A375 (cell line): ENCODE measurements around the genes PRH1, TAS2R13 and PRB3.

DNA sequence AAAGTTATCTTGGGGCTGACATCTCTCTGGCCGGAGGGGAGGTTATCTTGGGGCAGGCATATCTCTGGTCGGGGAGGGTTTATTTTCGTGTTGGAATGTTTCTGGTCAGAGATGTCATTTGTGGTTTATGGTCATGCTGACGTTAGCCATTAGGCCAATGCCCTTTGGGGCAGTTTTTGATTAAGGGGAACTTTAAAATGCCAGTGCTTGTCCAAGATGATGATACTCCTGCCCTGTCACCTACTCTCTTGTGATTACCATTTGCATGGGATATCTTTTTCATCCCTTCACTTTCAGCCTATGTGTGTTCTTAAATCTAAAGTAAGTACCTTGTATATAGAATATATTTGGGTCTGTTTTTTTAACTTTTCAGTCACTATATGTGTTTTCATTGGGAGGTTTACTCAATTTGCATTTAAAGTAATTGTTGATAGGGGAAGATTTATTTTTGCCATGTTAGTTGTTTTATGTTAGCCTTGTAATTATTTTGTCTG, 29.1 kb upstream of the A2M start:
- RAMPAGE, long total RNA: no peak

DNA sequence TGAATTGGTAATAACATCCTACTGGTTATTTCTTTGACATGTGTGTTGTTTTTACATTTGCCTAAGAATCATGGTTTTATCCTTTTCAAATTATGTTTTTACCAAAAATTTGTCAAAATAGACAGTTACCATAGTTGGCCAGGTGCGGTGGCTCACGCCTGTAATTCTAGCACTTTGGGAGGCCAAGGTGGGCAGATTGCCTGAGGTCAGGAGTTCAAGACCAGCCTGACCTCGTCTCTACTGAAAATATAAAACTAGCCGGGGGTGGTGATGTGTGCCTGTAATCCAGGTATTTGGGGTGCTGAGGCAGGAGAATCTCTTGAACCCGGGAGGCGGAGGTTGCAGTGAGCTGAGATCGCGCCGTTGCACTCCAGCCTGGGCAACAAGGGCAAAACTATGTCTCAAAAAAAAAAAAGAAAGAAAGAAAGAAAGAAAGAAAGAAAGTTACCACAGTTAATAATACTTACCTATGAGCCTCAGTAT, 12.8 kb upstream of the PZP start:
- RAMPAGE, long total RNA: no peak

DNA sequence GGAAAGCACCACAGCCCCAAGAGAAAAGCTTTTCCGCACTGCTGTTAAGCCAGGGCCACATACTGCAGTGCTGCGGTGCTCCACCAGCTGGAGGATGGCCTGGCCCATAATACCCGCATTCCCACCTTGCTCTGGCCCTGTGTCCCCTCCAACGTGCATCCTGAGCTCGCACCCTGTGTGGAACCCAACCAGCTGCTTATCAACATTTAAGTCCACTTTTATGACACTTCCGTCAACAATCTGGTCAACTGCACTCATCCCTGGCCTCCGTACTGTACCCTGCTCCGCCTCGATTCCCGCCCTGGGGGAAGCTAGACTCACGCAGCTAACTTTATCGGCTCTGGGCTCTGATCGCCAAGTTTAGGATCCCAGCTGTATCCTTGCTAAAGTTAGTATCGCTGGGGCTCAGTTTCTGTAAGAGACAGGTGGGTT, 160.4 kb downstream of the KLRB1 start:
- RAMPAGE, long total RNA: no peak

- RAMPAGE, long total RNA: no peak
Observed at GRCh38 chr12:9648934-9649480, 20.5 kb upstream of the CLEC2D start.

- RAMPAGE, long total RNA: no peak
Observed at GRCh38 chr12:9736787-9737211, 23.9 kb downstream of the CD69 start.

DNA sequence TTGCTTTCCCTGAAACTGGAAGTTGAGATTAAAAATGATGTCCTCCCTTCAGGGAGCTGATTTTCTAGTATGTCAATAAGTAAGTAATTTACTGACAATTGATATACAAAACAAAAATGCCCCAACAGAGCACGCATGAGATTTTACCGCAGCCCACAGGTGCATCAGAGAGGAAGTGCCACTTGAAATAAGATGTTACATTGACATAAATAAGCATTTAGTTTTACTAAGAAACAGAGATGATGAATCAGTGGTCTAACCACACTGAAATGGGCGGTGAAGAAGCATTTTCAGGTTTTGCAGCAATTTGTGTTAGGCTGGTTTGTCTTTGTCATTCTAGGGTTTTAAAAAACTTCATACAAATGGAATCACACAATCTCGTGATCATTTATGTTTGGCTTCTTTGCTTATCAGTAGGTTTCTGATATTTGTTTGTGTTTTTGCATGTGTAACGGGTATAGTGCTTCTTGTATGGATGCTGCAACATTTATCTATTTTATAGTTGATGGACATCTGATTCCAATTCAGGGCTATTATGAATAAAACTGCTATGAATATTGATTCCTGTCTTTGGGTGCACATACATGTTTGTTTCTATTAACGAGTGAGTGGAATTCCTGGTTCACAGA, 18.8 kb downstream of the CD69 start:
- RAMPAGE, long total RNA: no peak

GRCh38 chr12:9753156-9754170, 7.2 kb downstream of the CD69 start:
- RAMPAGE, long total RNA: no peak

GRCh38 chr12:9827609-9827932, 290 bp downstream of the KLRF1 start:
- RAMPAGE, long total RNA: no peak

DNA sequence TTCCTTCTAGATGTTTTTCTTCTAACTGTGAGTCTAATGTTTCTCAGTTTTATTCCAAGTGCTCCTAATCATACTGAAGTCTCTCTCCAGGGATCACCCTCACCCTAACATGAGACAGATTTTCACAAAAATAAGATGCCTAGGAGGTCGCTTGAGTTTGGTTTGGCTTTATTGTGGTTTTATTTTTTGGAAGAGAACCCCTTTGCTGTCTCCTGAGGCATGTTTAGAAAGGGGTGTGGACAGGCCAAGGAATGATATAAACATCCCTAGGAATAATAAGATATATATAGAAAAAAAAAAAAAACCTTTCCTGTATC, 5.7 kb downstream of the CLEC1A start:
- RAMPAGE, long total RNA: no peak

- RAMPAGE, long total RNA: no peak
Observed at GRCh38 chr12:10166636-10167410, 5.1 kb downstream of the OLR1 start.

DNA sequence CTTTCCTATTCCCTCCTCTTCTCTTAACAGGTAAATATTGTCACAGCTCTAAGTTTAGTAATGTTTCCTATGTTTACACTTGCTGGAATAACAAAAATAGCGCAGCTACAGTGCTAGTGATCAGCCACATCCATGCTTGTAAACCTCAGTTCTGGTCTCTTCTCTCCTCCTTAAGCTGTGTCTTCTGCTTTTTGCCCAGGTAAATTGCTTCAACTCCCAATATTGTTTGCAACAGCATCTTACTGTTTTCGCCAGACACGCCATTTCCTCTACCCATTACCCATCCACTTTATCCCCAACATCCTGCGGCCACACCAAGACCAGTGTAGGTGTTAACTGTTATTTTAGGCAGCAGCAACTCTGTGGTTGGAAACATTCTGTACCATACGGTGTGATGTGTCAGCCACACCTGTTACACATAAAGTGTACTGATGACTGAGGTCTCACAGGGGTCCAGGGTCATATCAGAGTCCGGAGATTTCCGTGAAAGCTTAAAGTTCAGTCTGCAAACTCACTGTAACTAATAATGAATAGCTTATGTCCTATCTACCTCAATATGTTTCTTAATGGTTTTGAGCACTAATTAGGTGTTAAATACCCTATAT, 21.8 kb upstream of the KLRD1 start:
- RAMPAGE, long total RNA: no peak

DNA sequence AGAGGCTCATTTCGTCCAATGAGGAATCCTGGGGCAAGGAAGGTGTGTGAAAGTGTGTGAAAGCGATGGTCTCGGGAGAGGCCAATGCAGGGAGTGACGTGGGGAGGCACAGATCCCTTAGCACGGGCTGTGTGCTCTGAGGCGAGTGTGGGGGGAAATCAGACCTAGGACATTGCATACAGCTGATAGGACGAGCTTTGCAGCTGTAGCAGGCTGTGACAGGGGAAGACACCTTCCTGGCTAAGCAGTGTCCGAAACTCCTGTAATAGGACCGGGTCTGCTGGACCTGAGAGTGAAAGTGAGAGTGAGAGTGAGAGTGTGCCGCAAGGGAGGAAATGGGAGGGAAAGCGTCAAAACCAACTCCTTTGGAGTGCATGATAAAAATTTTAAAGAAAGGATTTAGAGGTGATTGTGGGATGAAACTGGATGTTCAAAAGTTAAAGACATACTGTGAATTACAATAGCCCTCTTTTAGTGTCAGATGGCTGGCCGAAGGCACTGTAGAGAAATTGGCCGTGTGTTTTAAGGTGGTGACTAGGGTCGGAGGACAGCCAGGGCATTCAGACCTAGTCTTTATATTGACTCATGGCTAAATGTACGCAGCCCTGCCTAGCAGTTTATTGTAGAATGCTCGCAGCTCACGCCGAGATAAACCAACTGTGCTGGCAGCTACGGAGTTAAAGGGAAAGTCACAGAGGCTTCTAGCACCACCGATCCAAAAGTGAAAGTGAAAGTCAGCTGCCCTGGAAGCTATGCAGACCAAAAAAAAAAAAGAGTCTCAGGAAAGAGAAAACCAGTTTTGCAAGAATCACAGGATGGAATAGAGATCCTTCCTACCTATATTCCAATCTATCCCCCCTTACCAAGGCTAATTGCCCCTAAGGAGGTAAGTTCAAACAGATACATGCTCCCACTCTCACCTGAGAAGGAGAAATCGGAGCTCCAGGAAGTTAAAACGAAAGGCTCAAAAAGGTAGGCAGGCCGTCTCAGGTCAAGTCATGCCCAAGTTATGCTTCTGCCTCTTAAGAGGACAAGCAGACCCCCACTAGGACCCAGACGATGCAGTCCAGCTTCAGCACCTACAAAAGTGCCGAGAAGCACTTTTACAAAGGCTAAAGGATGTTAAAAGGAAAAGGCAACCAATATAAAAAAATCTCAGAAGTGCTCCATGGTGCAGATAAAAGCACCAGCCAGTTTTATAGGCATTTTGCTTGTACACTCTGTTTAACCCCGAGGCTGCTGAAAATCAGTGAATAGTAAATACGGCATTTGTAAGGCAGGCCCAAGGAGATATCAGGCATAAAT, 25.0 kb downstream of the KLRK1 start:
- RAMPAGE, long total RNA: no peak

- RAMPAGE, long total RNA: no peak
Observed at GRCh38 chr12:10553921-10554582, 48.4 kb downstream of the EIF2S3B start.

GRCh38 chr12:10701856-10702271, 21.3 kb downstream of the YBX3 start:
- RAMPAGE, long total RNA: no peak

DNA sequence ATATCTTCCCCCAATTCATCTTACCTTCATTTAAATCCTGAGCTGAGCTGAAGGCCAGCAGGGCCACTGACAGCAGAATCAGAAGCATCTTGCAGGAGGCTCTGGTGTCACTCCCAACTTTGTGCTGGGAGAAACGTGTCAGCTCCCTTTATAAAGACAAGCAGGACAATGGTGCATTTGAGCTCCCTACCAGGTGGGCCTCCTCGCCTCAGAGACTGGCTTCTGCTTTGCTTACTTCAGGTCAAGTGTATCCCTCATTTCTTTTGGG, at the start of gene PRH1:
TSS of gene PRH1 (minus strand) at position 126 of the 268 bp plus-strand sequence.
- RAMPAGE, long total RNA: no peak

DNA sequence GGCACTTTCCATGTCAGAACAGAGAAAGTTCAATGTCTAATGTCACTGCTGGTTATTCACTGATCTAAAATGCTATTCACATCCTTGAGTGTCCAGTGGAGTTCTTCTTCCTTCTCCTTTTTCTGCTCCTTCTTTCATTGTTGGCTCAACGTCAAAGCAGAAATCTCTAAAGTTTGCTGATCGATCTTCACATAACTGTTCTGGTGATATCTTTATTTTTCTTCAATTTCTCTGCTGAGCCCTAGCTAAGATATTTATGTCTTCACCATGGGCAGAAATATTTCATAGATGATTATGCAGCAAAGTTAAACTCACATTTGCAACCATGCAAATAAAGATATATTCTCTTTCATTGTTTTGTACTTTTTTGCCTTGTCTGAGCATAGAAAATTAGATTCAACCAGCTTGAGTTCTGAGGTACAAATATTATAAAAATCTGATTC, at the start of gene TAS2R13:
TSS of gene TAS2R13 (minus strand) at position 276 of the 443 bp plus-strand sequence.
- RAMPAGE, long total RNA: no peak

GRCh38 chr12:11151167-11151618, 16.7 kb upstream of the TAS2R30 start:
- RAMPAGE, long total RNA: no peak

DNA sequence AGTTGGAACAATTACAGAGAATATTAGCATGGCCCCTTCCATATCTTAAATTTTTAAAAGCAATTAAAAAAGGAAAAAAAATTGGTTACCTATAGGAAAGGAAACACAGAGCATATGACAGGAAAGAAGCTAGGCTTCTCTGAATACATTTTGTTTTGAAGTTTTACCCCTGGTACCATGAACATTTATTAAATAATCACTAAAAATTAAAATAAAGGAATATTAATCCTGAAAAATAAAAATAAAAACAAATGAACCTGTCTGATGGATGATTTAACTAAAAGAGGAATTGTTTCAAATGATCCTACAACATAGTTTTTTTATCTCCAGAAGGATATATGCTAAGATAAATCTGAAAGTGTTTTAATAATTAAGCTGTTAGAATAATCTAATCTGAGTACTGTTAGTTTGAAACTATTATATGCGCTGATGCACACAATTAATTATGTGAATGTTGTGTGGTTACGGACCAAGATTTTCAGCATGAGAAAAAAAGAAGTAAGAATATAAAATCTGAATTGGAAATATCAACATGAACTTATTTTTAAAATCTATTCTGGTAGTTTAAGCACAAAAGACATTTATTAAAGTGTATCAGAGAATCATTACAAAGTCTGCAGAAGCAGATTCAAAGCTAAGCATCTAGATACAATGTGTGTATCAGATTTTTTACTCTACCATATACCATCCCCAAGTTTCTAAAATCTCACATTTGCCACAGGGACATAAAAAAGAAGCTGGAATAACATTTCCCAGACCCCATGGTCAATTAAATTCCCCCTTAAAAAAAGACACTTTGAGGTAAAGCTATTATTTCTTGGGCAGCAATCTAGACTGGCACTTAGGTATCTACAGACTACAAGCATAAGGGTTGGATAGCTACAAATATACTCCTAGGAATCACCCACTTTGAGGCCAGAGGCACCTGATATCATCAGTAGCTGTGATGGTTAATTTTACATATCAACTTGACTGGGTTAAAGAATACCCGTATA, 7.6 kb upstream of the SMIM10L1 start:
- RAMPAGE, long total RNA: no peak

- RAMPAGE, long total RNA: no peak
Observed at GRCh38 chr12:11269539-11269950, at the start of gene PRB3. Gene PRB3 (minus strand): TSS chr12:11269707.

GRCh38 chr12:11297484-11297952, 12.7 kb downstream of the PRB4 start:
- RAMPAGE, long total RNA: no peak